Retinal pigment epithelial cell (primary cell): ENCODE measurements around the gene ARFIP1.

- RRBS: no CpG with 5 or more reads among the region's 1 CpG
Measured at GRCh38 chr4:151159060-151159582, 59.7 kb downstream of the RPS3A start.

DNA sequence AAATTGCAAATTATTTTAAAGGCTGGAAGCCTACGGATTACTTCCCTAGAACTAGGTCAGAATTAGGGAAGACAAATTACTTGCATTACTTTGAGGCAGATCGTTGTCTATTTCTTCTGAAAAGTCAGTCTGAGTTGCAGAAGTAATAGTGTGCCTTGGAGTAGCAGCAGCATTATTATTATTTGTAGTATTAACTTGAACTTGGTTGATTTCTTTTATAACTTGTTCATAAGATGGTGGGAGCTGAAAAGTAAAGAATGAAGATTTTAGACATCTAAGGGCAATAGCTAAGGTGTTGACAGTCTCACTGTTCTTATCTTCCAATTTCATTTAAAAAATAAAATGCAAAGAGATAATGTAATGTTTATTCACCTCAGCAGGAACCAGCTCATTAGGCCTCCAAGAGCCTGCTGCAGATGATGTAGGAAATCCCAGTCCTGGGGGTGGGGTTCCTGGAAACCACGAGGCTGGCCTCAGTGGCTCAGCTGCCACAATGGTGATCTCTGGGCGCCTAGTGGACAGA is 77.1 kb downstream of the RPS3A start:
- RRBS: no CpG with 5 or more reads among the region's 4 CpGs

- RRBS: no CpG with 5 or more reads among the region's 9 CpGs
Measured at GRCh38 chr4:151686523-151686997, 74.2 kb downstream of the GATB start.

GRCh38 chr4:151760281-151760878 is 427 bp downstream of the GATB start:
- RRBS: no CpG with 5 or more reads among the region's 18 CpGs

DNA sequence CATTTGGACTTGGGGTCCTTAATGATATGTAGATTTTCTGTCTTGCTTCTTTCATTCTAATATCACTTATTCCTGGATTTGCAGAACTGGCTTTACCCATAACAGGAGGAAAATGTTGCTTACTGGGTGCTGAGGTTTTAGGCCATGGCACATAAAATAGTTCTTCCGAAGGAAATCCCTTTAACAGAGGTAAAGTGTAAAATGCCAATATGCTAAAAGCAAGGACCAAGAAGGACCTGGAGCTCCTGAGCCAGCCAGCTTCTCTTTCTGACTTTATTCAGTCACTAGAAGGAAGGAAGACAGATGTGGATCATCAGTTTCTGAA is 21.0 kb upstream of the GATB start:
- RRBS: no CpG with 5 or more reads among the region's 1 CpG

DNA sequence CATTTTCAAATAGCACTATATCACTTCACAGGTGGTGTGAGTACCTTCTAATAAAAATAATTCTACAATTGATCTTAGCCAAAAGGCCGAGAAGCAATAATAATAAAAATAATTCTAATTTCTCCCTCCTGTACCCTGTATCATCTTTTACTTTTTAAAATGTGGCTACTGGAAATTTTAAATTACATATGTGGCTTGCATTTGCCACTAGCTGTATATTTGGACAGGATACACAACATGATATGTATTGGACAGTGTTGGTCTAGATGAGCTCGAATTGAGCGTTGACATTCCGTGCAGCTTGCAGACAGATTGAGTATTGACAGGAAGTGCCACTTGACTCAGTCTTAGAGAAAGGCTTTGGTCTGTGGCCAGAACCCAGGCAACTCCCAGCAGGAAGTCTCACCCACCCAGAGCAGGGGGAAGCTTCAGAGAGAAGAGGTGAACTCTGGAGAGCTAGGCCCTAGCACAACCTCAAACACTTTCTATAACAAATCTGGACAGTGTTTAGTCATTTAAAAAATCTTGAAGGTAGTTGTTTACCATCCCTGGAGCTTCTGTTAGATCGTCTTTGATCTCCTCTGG is 280.6 kb downstream of the FBXW7 start:
- RRBS: no CpG with 5 or more reads among the region's 5 CpGs

DNA sequence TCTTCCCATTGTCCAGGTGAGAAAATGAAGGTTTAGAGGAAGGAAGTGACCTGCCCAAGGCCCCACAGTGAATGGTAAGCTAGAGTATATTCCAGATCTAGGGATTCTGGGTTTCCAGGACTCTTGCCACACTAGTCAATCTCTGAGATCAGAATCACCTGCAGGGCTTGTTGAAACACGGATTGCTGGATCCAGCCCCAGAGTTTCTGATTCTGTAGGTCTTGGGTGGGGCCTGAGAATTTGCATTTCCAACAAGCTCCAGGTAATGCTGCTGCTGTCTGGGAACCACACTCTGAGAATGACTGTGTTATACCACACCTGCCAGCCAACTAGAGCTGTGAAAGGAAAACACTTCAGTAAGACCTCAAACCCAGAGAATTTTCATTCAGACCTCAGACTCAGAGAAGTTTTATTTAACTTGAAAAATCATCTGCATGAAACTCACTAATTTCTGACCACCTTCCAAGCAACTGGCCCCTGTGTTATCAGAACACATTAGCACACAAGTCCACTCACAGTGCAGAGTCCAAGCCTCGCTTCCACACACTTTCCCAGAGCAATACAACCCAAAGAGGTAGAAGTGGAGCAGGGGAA is 17.9 kb upstream of the TMEM154 start:
- RRBS: no CpG with 5 or more reads among the region's 2 CpGs

DNA sequence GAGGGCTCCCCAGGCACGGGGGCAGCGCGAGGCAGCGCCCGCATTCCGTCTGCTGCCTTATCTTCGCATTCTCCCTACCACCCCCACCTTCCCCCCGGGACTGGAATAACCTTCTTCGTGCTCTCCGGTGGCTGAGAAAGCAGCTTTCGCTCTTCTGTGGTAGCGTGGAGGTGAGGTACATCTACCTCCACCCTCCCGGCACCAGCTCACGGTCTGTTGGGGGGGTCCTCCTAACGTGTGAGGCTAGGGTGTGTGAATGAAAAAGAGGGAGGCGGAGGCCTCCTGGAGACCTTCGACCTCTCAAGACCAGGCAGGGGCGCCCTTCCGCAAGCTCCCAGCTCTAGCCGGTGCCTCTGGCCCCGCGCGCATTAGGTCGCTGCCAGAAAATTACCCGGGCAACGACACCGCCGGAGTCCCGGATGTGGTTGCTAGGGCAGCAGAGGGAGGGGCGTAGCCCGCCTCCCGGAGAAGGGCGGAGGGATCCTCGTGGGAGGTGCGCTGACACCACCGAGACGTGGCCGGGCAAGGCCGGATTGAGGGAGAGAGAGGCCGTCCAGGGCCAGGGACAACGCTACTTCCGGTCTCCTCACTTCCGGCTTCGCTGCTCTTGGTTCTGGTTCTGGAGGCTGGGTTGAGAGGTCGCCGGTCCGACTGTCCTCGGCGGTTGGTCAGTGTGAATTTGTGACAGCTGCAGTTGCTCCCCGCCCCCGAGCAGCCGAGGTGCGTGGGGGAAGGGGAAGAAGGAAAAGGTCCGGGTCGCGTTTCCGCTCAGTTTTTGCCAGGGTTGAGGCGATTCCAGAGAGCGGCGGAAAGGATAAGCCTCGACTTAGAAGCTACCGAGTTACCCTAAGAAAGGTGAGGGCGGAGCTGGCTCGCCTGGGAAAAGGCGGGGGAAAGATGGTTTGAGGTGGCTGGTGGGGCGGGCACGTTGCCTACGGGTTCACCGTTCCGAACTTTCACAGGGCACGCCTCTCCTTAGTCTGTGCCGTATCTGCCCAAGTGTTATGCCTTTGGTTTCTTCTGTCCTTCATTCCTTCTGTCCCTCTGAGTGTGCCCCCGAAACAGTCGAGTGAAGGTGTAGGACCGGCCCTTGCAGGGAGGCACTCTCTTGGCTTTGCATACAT is at the start of gene ARFIP1:
Gene ARFIP1 (plus strand): TSS at position 583 of the 1,124 bp plus-strand sequence.
- RRBS: 2% methylated on average over 30 of the region's 75 CpGs

- RRBS: no CpG with 5 or more reads among the region's 5 CpGs
Measured at GRCh38 chr4:152885143-152885568, 51.0 kb upstream of the FHDC1 start.

- RRBS: no CpG with 5 or more reads among the region's 10 CpGs
Measured at GRCh38 chr4:152972878-152973533, 36.9 kb downstream of the FHDC1 start.

DNA sequence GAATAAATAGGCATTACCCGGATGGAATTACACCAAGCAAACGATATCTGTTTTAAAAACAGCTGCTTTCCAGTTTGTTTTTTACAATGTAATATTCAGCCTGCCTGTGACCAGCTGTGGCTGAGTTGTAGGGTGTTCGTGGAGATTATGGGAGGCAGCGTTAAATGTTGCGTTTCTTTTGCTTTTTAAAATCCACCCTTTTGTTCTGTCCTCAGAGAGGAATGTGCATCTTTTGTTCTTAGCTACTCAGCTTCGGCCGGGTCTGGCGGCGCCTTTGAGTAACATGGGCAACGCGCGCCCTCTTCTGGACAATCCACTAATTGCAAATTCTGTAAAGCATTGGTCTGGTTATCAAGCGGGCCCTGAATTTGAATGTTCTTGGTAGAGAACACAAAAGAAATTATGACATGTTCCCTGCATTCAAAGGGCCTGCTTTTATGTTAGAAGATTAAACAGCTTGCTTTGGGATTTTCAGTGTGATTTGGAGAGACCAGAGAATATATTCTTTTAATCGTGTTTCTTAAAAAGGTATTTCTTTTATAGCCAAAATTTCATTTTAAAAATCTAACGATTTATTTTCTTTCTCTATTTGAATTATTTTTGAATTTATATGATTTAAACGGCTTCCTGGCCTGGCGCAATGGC is 76.3 kb upstream of the TRIM2 start:
- RRBS: no CpG with 5 or more reads among the region's 17 CpGs

DNA sequence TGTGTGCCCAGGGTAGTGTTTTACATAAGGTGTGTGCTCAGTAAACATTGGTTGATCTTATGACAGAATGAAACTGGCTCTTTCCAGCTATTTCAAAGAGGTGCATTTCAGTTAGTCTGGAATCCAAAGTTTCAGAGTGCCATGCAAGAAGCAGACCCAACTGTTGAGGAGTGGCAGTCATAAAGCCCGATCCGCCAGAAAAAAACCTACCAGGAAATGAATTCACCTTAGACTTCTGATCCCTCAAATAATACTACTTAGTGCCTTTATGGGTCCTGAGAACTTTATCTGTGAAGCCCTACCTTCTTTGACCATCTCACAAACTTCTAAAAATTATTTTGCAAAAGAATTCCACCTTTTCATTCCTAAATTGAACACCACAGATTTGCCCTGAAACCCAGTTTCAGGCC is 14.9 kb downstream of the TRIM2 start:
- RRBS: no CpG with 5 or more reads among the region's 2 CpGs

- RRBS: no CpG with 5 or more reads among the region's 3 CpGs
Measured at GRCh38 chr4:153348039-153348467, 3.6 kb downstream of the MND1 start.

- RRBS: no CpG with 5 or more reads among the region's 2 CpGs
Measured at GRCh38 chr4:153429160-153429644, 37.0 kb upstream of the TMEM131L start.

GRCh38 chr4:153472818-153473508 is 6.8 kb downstream of the TMEM131L start:
- RRBS: 97% methylated on average over 3 of the region's 8 CpGs

DNA sequence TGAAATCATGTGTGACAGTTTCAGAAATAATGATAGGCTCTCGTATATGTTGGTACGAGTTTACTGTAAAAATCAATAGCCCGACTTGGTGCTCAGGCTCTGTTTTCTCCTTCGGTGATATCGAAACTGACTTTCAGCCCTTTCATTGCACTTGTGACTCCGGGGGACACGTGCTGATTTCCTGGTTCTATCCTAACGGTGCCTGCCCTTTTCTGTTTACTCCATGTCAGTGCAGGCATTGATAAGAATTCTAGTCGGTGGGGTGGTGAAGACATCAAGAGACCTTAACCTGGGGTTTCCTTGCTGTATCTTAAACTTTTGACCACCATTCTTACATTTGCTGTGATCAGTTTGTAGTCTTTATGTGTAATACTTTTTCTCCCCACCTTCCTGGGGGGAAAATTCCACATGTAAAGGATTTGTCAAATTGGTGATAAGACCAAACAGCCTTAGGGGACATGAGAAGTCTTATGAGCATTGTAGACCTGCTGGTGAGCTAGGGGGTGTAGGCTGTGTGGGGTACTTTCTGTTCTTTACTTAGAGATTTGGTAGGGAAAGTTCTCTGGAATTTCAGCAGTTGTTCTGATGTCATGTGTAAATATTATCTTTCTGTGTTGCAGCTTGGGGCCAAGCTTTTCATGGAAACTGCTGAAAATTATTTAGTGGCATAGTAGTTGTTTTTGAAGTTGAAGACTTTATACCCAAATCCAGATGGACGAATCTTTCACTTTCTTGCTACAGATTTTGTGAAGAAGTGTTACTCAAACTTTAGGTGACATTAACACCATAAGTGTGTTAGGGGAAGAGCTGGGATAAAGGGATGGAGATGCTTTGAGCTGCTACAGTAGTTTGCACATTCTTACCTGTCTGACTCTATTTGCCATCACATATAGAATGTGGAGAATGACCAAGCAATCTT is 52.8 kb downstream of the TMEM131L start:
- RRBS: no CpG with 5 or more reads among the region's 10 CpGs

DNA sequence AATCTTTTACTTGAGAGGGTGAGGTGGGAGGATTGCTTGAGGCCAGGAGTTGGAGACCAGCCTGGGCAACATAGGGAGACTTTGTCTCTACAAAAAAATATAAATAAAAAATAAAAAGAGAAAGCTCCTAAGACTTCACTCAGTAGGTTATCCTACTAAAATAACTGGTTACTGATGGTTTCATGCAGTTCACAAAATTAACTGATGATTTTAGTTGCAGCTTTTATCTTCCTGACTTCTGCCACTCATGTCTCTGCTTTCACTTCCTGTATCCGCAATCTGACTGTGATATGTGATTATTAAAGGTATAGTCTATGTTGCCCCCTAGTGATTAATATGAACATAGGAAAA is 40.8 kb upstream of the TLR2 start:
- RRBS: no CpG with 5 or more reads among the region's 1 CpG

GRCh38 chr4:153652415-153652835 is 31.7 kb upstream of the TLR2 start:
- RRBS: no CpG with 5 or more reads among the region's 7 CpGs

DNA sequence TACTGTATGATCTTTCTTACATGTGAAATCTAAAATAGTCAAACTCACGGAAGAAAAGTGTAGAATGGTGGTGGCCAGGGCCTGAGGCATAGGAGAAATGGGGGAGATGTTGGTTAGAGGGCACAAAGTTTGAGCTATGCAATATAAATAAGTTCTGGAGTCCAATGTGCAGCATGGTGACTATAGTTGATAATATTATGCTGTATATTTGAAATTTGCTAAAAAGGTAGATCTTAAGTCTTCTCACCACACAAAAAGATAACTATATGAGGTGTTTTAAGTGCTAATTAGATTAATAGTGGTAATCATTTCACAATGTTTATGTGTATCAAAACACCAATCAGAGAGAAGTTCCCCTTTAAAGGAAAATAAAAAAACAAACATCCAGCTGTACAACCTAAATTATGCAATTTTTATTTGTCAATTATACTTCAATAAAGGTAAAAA is 1.5 kb upstream of the FGA start:
- RRBS: no CpG with 5 or more reads among the region's 1 CpG

DNA sequence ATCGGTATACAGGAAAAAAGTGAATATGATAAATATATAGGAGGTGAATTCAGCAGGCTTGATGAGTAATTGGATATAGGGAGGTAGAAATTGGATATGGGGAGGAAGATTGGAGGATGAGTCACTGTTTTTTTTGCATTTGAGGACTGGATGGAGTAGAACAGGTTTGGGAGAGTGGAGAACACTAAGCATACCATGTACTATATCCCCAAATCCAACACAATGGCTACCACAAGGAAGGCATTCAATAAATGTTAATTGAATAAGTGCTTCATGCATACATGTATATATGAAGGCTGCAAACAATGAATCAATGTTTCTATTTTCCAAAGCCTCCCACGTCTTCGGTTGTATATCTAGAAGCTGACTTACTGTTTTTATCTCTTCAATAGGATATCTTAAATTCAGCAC is 9.7 kb downstream of the FGG start:
- RRBS: no CpG with 5 or more reads among the region's 3 CpGs